Ascending aorta (tissue), 1 donor: ENCODE measurements around the gene RBMX2.

DNA sequence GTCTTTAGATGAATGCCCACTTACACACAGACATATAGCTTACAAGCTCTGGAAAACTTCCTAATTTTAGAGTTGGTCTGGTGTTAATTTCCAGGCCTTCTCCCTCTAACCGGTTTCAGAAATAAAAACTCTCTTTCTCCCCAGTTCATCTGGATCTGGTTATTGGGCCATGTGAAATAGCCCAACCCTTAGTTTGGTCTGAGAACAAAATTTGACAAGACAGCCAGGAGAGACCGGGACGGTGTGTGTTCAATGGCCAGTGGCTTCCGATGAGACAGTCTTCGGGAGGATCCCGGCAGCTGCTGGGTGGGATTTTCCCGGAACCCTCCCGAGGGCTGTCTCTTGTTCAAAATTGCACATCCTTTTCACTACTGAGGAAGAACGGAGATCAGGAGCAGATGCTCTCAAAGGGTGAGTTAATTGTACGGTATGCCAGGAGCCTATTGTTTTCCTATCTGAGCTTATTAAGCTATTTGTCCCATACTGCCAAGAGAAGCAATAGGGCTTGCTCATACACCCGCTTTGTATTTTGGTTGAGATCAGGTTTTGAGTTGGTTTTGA is 166.4 kb downstream of the PRR32 start:
- PRO-cap = no peak

GRCh38 chrX:129701778-129702265 is 37.0 kb upstream of the XPNPEP2 start:
- PRO-cap = unidirectional peak, plus-strand start at chrX:129702033

- PRO-cap = no peak
Observed at GRCh38 chrX:129739539-129740348, 965 bp downstream of the XPNPEP2 start.

- PRO-cap = no peak
Observed at GRCh38 chrX:129788413-129788612, 8.6 kb downstream of the SASH3 start.

DNA sequence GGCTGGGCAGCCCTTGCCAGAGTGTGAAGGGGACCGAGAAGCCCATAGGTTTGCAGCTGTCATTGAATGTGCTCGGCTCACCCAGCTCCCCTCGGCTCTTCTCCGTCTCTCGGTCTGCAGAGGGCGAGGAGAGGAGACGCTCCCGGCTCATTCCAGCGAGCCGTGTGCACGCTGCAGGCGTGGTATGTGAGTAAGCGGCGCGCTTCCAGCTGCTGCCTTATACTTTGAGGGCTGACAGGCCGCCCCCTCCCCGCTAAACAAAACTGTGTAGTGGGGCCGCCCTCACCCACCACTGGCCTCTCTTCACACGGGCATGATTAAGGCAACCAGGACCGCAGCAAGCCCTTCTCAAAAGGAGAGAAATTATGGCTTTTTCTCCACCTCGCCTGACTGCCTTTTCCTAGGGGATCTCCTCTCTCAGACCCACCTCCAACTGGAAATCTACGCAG is 22.9 kb upstream of the BCORL1 start:
- PRO-cap = no peak

GRCh38 chrX:129980376-129981074 is 1.9 kb upstream of the BCORL1 start:
- PRO-cap = unidirectional peak, plus-strand start at chrX:129980979

DNA sequence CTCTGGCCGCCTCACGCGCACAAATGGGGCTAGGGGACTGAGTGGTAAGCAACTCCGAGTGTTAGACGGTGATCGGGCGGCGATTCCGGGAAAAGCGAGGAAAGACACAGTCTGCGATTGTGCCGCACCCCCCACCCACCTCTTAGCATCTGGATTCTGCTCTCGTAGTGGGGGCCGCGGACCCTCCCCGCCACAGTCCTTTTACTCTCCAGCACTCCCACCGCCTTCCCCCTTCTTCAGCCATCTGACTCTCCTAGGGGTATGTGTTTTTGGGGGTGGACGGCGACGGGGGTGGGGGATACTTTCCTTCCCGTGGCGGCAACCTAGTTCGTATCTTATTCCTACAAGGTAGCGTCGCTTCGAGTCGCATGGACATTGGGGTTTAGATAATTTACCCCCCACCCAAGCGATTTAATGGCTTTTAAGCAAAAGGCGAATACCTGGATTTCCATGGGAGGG is 1.3 kb upstream of the BCORL1 start:
- PRO-cap = no peak

GRCh38 chrX:130081940-130083406 is 27.8 kb downstream of the ELF4 start:
- PRO-cap = no peak

- PRO-cap = no peak
Observed at GRCh38 chrX:130095324-130096116, 14.8 kb downstream of the ELF4 start.

DNA sequence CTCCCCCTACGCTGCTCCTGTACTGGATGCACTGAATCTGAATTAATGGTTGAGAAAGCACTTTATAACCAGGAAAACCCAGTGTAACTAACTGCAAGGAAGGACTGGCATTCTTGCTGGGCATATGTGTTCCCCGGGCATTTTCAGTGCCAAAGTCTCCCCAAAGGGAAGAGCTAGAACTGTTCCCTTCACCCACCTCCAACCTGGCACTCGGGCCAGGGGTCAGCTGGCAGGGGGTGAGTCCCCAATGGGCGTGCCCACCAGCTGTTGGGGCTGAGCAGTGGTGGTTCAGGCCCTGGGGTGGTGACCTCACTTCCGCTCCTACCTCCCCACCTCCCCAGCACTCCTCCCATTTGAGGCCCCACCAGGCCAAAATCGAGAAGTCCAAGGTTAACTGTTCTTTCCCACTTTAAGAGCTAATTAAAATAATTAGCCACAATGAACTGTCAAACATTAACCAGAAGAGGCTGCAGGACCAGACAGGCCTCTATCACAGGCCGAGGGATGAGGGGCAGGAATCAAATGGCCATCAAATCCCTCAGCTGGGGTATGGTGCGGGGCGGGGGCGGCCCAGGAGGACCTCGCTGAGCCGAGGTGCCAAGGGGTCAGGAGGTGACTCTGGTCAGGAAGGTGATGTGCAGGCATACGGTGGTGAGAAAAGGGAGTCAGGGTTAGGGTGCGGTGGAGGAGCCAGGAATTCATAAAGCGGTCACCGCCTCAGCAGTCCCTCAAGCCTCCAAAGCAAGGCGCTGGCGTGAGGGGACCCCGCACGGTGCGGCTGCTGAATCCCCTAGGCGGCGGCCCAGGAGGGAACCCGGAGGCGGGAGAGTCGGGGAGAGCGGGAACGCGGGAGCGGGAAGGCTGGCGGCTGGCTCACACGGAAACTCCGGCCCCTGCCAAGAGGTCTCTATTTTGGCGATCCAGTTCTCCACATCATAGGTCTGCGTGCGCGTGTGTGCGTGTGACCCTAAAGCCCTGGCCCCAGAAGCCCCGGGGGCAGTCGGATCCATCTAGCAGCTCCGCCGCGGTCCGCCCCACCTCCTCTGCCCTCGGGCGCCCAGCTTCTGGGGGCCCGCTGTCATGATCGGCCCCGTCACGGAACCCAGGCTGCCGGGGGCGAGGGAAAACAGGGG is 978 bp downstream of the ELF4 start:
- PRO-cap = bidirectional peak, plus-strand start at position 984 of the sequence, minus-strand start at position 886 of the sequence

DNA sequence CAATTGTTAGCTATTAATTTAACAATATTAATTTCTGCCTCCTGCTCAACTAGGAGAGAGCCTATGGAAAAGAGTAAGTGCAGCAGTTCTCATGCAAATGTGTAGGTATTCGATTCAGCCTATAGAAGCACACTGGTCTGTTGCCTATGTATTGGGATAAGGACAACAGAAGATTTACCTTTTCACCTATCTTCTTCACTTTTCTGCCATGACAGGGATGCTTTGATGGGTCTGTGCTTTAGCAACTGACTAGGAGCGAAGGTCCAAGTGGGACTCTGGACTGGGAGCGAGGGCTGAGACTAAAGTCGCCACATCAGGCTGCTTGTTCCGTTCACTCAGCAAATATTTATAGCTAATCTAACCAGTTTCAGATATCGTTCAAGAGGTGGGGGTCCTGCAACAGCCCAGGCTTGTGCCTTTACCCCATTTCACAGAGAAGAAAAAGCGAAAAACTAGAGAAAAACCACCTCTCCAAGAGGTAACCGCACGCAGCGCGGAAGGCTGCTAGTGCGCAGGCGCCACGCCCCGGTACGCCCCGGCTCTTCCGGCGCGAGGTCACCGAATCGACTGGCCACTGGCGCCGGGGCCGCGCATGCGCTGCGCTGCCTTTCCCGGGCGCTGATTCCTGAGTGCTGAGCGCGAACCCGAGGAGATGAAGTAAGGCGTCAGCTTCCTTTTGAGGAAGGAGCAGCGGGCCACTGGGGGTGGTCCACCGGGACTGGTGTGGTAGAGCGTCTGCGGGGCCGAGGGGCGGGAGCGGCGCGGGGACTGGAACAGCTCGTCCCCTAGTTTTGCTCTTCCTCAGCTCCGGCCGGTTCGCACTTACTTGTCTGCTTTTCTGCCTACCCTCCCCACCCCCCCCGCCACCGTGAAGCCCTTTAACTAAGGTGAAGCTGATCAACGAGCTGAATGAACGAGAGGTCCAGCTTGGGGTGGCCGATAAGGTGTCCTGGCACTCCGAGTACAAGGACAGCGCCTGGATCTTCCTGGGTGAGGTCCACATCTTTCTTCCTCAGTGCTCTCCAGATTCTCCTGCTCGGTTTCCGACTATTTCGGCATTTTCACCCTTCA is at the start of gene RBMX2:
Gene RBMX2 (plus strand): TSS at position 607 of the 1,071 bp plus-strand sequence.
- PRO-cap = no peak

- PRO-cap = no peak
Observed at GRCh38 chrX:130895459-130895658, 7.7 kb downstream of the ENOX2 start.

DNA sequence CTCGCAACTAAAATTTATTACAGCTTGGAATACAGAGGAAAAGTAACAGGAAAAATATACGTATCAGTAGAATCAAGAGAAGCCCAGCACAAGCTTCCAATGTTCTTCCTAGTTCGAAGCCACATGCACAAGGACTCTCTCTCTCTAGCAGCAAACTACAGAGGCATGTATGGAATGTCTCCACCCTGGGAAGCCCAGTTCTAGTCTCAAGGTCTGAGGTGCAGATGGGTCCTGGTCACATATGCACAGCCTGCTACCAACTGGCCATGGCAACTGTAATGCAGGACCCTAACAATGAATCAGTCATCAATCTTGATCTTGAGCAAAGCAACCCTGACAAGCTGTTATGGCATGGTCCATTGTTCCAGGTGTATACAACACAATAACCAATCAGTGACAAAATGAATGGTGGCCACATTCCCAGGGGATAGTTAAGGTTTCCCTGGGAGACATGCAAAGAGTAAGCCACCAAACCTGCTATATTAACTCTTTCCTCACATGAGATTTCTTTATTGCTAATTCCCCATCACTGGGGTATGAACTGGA is 55.8 kb downstream of the MBNL3 start:
- PRO-cap = no peak

GRCh38 chrX:132956285-132956822 is 2.1 kb downstream of the HS6ST2 start:
- PRO-cap = no peak

GRCh38 chrX:133444782-133445561 is 29.7 kb upstream of the GPC4 start:
- PRO-cap = no peak

DNA sequence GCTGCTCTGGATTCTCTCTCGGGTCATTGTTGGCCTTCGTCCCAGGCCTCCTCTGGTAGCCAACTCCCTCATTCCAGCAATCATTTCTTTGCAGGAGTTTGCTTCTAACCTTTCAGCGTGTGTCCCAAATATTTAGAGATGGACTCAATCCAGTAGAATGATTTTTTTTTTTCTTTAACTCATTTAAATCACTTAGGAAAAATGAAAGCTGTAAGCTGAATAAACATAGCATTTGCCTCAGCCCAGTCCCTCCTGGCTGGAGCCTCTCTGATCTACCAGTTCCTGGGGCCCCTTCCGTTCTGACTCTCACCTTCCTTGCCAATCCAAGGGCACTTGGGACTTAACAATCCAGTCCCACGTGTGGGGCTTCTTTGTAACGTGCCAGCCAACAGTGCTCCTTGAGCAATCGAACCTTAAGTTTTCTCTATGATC is 80.3 kb upstream of the GPC4 start:
- PRO-cap = no peak

DNA sequence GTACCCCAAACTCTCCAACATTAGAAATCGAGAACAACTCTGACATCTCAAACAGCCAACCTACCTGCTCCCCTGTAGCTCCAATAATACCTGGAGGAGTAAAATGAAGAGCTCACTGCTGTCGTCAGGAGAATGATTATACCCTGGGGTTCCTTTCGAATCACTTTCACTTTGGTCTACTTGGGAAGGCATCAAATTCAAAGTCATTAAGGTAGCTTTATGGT is 261.8 kb upstream of the GPC4 start:
- PRO-cap = no peak

GRCh38 chrX:133783184-133783837 is 202.1 kb downstream of the GPC3 start:
- PRO-cap = no peak

GRCh38 chrX:134459703-134459902 is 362 bp upstream of the HPRT1 start:
- PRO-cap = no peak

DNA sequence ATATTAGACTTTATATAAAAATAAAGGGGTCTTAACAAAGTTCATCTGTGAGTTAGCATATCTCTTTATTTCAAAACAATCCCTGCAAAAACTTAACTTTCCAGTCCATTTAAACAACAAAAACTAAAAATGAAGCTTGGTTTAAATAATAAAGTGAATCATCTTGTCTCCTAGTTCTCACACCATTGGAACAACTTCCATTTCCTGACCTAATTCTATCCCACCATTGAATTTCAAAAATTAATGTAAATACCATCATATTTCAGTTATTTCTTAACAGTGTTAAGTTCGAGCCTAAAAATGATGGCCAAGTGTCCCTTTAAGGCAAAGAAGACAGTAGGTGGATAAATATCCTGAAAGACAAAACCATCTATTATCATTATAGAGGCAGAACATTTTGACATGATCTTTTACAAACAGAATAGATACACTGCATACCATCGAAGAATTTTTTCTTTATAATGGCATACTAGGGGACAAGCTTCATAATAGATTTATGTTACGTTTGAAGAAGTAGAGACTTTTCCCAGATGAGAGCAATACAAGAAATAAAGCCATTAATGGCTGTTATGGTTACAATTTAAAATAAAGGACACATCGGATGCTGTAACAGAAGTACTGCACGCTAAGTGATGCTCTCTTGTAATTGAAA is 27.1 kb downstream of the PABIR2 start:
- PRO-cap = no peak